Hair follicular keratinocyte (primary cell): ENCODE data around the genes AGAP1 and ACKR3.

DNA sequence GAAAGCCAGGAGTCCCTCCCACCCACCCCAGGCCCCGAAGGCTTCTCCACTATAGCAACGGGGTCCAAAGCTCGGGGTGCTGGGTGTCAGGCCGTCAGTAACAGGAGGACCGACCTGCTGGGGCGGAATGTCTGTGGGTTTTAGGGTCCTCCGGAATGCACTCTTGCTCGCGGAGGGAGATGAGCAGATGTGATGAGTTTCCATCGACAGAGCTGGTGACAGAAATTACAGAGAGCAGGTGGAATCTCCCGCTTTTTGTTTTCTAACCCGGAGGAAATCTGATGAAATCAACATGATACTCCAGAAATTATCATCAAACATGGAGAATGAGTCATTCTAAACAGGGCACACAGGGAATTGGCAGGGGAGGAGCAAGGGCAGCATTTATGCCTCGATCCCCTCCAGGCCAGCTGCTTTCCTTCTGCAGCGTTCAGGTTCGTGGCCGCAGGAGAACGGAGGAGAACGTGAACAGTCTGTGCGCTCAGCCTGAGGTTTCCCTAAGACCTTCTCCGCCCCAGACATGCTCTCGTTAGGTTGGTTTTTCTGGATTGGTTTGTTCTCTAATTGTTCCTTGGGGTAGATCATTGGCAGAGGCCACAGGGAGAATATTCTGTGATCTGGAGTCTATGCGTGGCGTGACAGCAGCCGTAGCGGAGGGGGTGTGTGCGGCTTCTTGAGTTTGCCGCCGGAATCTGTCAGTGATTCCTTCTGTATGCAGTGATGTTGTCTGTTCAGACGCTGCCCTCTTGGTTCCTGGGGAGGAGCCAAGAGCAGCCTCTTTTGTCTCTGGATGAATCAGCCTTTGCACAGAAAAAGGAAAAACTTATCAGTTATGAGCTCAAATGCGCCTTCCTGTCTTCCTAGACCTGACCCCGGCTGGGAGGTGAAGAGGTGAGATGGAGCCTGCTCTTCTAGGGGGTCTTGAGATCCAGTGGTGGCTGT lies 75.8 kb downstream of the SH3BP4 start:
- RAMPAGE, long total RNA = no peak

DNA sequence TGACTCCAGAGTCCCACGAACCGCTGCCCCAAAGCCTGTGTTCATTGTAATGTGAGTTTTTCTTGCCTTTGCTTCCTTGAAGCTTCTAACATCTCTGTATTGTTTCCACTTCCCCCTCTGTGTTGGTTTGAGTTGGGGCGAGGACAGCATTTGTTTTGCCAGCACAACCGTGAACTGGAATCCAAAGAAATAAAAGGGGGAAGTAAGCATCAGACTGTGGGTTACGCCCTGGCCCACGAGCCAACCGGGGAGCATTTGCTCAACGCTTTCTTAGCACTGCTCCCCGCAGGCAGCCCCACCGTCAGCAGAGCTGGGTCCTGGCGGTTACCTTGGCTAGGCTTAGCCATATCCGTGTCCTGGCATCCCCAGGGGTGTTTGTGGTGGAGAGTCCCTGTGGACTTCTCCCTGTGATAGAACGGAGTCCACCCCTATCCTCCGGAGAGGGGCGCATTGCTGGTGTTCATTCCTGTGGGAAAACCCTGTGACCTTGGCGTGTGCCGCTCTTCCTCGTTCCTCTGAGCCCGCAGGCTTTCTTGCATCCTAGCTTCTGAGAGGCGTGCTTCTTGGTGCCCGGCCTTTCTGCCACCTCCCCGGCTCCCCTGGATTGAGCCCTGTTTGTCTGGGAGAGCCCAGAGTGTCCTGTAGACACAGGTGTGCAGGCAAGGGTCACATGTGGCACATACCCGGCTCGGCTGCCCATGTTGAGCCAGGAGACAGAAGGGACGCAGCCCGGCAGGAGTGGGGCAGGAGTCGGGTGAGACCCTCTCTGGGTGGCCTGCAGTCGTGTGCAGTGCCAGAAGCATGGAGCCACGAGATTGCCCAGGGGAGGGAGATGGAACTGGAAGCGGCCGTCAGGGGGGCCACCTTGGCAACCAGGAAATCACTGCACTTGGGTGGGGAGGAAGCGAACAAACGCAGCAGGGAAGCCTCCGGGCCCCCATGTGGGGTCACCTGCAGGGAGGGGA lies 92.5 kb downstream of the SH3BP4 start:
- RAMPAGE, long total RNA = no peak

GRCh38 chr2:235087847-235089116 lies 136.5 kb downstream of the SH3BP4 start:
- RAMPAGE, long total RNA = no peak

GRCh38 chr2:235493491-235494393 lies at the start of gene AGAP1:
Gene AGAP1 (plus strand): TSS chr2:235494043.
- RAMPAGE, long total RNA = no peak

GRCh38 chr2:235588443-235589217 lies 94.8 kb downstream of the AGAP1 start:
- RAMPAGE, long total RNA = no peak

DNA sequence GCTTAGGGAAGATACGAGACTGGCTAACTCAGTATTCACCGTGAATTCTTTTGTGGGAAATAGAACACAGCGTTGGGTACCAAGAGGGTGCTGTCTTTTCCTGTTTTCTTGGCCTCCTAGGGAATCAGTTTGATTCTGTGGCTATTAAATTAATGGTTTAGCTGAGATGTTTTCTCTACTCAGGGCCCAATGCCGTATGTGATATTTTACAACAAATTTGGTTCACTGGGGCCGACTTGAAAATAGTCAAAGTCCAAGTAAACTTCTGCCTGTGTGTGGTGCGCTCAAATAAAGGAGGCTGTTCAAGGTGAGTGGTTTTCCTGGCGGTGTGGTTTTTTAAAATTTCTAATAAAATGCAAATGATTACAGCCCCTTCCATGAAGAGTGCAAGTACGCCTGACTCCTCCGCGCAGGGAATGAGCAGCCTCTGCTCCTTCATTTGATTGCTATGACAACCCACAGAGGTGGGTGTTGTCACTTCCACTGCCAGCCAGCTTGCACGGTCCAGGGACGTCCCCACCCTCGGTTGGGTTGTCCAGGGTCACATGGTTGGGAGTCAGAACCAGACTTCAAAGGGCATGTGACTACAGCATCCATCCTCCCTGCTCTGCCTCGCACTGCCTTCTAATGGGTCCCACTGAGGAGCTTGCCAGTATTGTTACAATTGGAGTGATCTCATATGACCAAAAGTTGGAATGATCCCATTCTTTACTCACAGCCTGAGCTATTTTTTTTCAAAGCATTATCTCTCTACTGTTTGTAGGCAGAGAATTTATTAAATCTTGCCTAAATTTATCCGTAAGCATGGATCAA lies 121.1 kb downstream of the AGAP1 start:
- RAMPAGE, long total RNA = no peak

GRCh38 chr2:235766265-235766702 lies 272.4 kb downstream of the AGAP1 start:
- RAMPAGE, long total RNA = no peak

DNA sequence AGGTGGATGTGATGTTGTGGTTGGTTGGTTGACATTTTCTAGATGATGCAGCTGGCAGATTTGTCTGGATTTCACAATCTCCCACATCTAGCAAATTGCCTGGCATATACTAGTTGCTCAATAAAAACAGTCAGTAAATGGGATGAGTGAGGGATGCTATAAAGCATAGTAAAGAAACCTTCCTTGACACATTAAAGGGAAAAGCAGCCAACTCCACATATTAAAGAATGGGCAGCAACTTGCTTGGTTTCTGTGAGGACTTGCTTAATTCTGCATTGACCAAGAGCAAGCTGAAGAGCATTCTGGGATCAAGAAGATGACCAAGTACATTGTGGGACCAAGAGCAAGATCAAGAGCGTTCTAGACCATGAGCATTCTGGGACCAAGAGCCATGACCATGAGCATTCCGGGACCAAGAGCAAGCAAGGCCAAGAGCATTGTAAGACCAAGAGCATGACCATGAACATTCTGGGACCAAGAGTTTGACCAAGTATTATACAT lies 293.7 kb downstream of the AGAP1 start:
- RAMPAGE, long total RNA = no peak

- RAMPAGE, long total RNA = no peak
These were observed 328.3 kb downstream of the AGAP1 start for GRCh38 chr2:235822143-235822606.

DNA sequence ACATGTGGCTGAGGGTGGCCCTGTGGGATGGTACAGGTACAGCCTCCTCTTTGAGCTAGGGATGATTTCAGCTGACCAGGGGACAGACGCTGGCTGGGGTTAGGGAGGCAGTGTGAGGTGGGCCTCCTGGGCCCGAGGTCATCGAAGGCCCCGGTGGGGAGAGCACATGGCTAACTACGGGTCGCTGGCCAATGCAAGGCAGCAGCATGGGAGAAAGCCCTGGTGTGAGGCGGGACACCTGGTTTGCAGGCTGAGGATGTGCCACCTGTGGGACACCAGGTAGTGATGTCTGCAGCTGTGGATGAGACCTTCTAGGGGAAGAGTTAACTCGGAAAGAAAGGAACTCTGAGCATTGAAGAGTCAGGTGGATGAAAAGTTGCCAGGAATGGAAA lies 304.7 kb downstream of the GBX2 start:
- RAMPAGE, long total RNA = no peak

- RAMPAGE, long total RNA = no peak
These were observed 9.8 kb upstream of the GBX2 start for GRCh38 chr2:236177929-236178436.

DNA sequence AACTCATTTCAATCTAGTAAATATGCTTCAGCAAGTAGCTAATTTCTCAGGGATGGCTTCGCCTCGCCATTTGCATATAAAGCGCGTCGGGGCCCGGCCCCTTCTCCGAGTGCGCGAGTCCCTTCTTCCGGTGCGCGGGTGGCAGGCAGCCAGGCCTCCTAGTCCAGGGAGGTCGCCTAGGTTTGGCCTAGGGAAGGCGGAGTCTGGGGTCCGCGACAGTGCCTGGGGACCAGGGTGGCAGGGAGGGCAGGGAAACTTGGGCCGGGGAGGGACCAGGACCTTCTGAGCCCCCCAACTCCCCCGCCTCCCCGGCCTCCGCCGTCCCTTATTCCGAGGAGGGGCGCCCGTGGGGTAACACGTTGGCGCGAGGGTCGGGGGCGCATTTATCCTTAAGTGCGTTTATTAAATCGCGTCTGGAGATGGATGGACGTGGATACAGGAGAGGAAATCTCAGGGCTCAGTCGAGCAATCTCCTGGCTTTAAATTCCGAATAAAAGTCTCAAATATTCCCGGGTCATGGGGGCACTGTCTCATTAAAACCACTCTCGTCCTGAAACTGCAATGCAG lies 10.4 kb upstream of the GBX2 start:
- RAMPAGE, long total RNA = no peak

DNA sequence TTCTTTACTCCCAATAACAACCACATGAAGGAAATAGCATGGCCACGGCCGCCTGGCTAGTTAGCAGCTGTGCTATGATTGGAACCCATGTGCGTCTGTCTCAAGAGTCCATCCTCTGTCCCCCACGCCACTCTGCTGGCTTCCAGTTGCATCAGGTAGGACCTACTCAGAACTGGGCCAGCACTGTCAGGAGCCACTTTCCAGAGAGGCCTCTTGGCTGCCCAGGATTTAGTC lies 22.2 kb downstream of the ASB18 start:
- RAMPAGE, long total RNA = no peak

- RAMPAGE, long total RNA = no peak
These were observed 1.7 kb upstream of the ACKR3 start for GRCh38 chr2:236567904-236568373.

DNA sequence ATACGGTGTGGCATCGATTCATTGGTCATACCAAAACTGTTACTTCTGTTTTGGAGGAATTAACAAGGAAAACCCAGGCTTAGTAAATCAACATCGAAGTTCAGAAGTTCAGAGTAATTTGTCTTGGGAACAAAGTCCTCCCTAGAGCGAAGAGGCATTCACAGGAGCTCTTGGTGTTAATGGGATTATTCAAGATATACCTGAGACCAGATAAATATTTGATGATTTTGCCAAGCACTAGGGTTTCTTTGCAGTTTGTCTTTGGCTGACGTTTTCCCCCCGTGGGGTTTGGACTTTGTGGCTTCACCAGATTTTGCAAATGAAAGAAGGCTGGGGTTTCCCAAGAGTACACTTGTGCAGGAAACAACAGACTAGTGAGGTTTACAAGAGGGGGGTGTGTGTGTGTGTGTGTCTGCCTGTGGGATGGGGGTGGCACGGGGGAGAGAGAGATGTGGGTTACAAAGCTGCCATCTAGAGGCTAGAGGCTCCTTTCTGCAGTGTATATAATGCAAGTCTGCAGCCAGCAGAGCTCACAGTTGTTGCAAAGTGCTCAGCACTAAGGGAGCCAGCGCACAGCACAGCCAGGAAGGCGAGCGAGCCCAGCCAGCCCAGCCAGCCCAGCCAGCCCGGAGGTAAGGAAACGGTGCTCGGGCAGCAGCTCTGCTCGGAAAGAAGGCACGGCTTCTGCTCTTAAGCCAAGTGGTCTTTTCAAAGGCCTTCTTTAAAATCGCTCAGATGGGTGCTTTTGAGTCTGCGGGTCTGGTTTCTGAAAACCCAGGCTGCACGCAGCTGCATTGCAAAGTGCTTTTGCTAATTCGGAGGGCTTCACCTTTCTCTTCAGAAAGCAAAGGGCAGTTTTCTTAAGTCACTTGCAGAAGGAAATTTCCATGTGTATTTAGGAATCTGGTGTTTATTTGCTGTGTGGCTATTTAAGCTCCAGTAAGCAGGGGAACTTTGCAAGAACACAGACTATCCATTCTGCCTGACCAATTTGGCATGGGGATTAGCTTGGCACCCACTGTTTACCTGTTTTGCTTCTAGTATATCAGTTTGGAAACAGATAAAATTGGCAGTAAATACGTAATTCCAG lies at the start of gene ACKR3:
Gene ACKR3, plus strand, starts transcription at position 533 of the 1,090 bp plus-strand sequence.
- RAMPAGE, long total RNA = no peak

DNA sequence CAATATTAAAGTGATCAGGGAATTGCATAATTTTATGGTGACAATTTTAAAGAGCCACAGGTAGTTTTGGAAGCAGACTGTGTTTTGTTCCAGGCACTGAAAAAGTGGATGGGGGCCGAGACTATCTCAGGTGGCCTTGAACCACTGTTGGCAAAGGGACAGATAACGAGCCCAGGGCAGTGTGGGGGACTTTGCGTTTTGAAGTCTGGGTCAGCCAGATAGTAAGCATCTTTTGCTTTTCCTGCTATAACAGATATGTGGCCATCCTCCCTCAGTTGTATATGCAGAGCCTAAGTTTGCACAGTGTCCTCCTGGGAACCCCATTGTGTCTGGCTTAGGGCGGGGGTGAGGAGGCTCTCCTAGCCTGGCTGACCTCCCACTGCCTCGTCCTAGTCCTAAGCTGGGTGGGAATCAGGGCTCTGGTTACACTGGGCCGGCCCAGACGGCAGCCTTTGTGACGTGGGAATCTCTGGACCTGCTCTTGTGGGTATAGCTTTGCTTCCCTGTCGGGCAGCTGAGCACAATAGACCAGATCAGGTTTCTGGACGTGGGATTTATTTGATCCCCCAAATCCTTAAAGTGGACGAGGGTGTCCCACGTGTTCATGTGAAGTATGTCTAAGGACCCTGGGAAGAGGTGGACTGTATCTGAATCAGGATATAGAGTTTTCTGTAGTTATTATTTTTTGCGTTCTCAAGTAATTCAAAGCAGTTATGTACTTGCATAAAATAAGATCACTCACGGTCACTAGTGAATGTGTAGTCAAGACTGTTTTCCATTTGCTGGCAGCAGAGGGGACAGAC lies 2.8 kb downstream of the ACKR3 start:
- RAMPAGE, long total RNA = no peak

GRCh38 chr2:236582895-236583130 lies 13.2 kb downstream of the ACKR3 start:
- RAMPAGE, long total RNA = no peak

GRCh38 chr2:236626092-236626702 lies 56.6 kb downstream of the ACKR3 start:
- RAMPAGE, long total RNA = no peak

DNA sequence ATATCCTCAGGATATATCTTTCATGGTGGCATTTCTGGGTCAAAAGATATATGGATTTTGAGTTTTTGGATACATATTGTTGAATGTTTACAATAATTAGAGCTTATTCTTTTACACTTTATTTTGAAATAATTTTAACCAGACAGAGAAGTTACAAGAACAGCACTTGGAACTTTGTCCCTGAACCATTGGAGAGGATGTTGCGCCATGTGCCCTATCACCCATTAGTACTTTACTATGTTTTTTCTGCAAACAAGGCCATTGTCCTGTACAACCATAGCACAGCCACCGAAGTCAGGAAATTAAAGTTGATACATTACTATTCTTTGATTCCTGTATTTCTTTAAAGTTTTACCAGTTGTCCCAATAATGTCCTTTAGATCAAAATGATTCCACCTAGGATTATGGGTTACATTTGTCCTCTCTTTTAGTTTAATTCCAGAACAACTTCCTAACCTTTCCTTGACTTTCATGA lies 188.8 kb downstream of the ACKR3 start:
- RAMPAGE, long total RNA = no peak

DNA sequence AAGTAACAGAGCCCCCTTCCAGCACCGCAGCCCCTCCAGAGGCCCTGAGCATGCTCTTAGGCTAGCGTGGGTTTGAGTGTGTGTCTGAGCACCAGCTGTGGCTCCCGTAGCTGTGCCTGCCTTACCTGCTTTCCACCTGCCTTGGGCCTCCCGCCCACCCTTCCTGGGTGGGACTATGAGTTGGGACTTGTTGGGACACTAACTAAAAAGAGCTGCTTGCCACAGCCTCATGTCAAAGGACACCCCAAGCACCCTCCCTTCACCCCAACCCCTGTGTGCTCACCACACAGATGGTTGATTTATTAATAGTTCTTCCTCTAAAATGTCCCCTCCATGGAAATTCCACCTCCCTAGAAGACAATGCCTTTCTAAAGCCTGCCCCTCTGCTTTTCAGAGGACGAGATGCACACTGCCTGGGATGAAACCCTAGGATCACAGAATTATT lies 116.4 kb upstream of the COPS8 start:
- RAMPAGE, long total RNA = no peak